ENCODE measurements around a stretch of chr6.

- RRBS = no CpG with 5 or more reads among the region's 6 CpGs
Observed at GRCh38 chr6:138571240-138571586, 71.9 kb upstream of the NHSL1 start.

DNA sequence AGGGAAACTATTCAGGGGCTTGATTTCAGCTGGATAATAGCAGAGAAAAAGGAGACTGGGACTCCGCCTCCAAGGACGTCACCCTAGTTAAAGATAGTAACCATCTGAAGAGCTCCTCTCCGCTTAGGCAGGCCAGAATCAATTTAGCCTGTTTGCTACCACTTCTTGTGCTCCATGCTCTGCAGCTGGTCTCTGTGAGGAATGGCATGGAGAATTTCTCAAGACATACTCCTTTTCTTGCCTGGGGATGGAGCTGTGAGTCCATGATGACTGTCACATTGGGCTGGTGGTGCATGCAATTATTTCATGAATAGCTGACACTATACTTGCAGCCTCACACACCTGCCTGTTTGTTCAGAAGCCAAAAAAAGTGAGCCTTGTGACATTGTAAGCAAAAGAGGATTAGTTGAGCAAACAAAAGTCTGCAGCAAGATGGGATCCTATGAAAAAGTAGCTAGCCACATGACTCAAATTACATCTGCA lies 61.4 kb downstream of the TXLNB start:
- RRBS = no CpG with 5 or more reads among the region's 3 CpGs

- RRBS = no CpG with 5 or more reads among the region's 14 CpGs
Observed at GRCh38 chr6:139238781-139239573, 52.8 kb downstream of the TXLNB start.

DNA sequence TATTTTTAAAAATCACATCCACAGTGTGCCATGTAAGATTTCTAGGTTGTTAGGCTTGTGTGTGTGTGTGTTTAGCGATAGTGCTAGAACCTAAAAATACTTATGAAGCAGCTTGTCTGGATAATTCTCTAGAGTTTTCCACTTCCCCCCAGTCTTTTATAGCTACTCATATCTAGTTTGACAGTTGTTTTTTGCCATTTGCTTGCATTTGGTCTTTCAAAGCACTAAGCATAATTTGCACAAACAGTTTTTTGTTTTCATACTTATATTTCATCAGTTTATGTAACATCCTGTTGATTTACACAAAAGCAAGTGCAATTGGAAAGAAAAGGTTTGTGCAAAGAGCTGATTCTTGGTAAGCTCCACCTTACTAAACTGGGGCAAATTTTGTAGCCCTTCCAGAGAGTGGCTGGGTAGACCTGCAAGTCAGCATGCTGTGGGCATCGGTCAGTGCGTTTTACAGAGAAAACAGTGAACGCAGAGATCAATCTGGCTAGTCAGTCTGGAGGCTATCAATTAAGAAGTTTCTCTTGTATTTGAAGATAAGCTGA lies 34.6 kb downstream of the TXLNB start:
- RRBS = no CpG with 5 or more reads among the region's 4 CpGs

GRCh38 chr6:139371285-139372356 lies 2.8 kb downstream of the CITED2 start:
- RRBS = no CpG with 5 or more reads among the region's 4 CpGs

DNA sequence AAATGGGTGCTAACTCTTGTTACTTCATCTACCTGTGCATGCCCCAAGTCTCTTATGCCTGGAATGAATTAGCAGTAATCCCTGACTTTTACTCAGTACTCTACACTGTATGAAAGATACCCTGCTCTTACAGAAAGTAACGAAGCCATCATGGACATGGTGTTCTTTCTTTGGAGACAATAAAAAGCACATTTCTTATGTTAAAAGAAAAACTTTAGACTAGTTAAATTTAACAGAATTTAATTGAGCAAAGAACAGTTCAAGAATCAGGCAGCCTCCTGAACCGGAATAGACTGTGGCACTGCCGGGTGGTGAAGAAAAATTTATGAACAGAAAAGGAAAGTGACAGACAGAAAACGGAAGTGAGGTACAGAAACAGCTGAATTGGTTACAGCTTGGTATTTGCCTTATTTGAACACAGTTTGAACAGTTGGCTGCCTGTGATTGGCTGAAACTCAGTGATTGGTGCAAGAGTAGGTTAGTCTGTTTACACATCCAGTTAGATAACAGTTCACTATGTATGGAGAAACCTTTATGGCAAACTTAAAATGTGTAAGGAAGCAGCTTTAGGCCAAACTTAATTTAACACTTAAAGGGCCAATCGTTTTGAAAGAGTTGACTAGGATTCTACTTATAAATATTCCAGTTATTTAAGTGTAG lies 115.9 kb upstream of the CITED2 start:
- RRBS = no CpG with 5 or more reads among the region's 5 CpGs

DNA sequence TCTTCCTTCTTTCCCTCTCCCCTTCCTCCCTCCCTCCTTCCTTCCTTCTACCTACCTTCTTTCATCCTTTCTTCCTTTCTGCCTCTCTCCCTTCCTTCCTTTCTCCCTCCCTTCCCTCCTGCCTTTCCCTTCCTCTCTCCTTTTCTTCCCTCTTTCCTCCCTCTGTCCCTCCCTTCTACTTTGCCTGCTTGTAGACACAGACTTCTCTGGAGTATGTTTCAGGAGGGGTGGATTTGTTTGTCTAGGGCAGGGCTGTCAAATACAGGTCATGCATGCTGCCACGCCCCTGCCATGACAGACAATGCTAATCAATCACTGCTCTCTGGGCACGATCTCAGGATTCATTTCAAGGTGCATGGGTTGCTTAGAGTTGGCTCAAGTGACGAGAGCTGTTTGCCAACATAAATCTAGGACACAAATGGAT lies 281.6 kb upstream of the CITED2 start:
- RRBS = no CpG with 5 or more reads among the region's 3 CpGs

GRCh38 chr6:139882073-139882645 lies 507.7 kb upstream of the CITED2 start:
- RRBS = no CpG with 5 or more reads among the region's 7 CpGs

GRCh38 chr6:140049960-140050888 lies 675.8 kb upstream of the CITED2 start:
- RRBS = no CpG with 5 or more reads among the region's 14 CpGs

GRCh38 chr6:140319202-140319484 lies 944.7 kb upstream of the CITED2 start:
- RRBS = no CpG with 5 or more reads among the region's 2 CpGs

- RRBS = no CpG with 5 or more reads among the region's 3 CpGs
Observed at GRCh38 chr6:140537016-140537601, 1162.7 kb upstream of the CITED2 start.

GRCh38 chr6:141153454-141153788 lies 979.3 kb upstream of the GJE1 start:
- RRBS = no CpG with 5 or more reads among the region's 2 CpGs

- RRBS = no CpG with 5 or more reads among the region's 16 CpGs
Observed at GRCh38 chr6:141562005-141562838, 570.5 kb upstream of the GJE1 start.

- RRBS = no CpG with 5 or more reads among the region's 4 CpGs
Observed at GRCh38 chr6:142218630-142219668, 71.9 kb downstream of the VTA1 start.

GRCh38 chr6:142259213-142259979 lies 42.4 kb upstream of the ADGRG6 start:
- RRBS = no CpG with 5 or more reads among the region's 3 CpGs

DNA sequence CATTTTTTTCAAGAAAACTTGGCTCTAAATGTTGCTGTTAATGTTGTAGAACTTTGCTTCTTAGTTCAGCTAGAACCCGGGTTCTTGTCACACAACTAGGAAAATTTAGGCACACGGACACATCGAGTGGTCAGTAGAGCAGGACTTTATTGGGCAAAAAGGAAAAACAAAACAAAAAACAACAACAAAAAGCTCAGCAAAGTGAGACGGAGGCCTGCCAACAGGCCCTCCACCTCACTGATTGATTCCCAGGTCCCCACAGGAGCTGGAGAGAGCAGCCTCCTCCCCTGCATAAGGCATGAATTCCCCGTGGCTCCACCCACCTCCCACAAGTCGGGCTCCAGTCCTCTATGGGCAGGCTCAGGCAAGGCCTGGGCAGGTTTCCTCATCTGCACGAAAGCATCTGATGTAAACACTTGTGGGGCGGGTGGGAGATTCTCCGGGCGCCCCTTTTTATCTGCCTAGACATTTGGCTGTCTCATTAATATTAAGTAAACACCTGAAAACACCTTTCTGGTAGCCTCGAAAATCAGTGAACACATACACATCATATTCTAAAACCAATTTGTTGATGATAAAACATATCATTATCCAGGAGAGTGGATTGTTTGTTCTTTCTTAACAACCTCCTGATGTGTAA lies 75.4 kb downstream of the ADGRG6 start:
- RRBS = no CpG with 5 or more reads among the region's 11 CpGs

DNA sequence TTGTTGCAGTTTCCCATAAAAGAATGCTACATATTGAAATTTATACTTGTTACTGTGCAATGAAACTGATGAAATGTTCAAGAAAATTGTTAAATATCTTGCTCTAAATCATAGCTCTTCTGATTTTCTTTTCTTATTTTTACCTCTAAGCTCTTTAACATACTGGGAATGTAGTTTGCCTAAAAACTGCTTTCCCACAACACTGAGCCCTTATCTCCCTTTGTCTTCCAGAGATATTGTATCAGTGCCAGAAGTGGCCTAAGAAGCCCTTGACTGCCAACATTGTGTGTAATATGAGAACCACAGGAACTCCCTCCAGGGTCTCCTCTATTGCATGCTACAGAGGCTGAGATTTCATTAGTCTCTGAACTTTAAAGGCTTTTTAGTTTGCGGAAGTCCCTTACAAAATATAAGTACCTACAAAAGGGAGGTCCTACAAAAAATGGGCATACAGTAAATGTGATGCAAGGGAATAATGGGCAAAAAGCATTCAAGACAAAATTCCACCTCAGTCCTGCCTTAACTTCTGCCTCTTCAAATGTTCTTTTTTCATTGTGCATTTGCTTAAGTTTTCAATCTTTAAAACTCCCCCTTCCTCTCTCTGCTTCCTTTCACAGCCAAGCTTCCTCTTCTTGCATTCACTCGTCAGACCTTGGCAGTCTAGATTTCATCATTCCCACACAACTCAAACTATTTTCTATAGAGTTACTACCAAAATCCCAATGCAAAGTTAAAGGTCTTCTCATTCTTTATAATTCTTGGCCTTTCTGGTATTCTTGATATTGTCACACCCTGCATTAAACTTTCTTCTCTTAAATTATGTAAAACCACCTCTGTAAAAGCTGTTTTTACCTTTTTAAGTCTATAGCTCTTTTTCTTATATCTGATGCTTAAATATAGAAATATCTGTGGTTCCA lies 76.5 kb downstream of the ADGRG6 start:
- RRBS = no CpG with 5 or more reads among the region's 2 CpGs

- RRBS = no CpG with 5 or more reads among the region's 6 CpGs
Observed at GRCh38 chr6:142424441-142424985, 122.7 kb downstream of the ADGRG6 start.

- RRBS = no CpG with 5 or more reads among the region's 9 CpGs
Observed at GRCh38 chr6:142751421-142752207, 193.4 kb downstream of the HIVEP2 start.

- RRBS = no CpG with 5 or more reads among the region's 5 CpGs
Observed at GRCh38 chr6:142912978-142913469, 32.0 kb downstream of the HIVEP2 start.